ENCODE results near the gene ZNF84.

DNA sequence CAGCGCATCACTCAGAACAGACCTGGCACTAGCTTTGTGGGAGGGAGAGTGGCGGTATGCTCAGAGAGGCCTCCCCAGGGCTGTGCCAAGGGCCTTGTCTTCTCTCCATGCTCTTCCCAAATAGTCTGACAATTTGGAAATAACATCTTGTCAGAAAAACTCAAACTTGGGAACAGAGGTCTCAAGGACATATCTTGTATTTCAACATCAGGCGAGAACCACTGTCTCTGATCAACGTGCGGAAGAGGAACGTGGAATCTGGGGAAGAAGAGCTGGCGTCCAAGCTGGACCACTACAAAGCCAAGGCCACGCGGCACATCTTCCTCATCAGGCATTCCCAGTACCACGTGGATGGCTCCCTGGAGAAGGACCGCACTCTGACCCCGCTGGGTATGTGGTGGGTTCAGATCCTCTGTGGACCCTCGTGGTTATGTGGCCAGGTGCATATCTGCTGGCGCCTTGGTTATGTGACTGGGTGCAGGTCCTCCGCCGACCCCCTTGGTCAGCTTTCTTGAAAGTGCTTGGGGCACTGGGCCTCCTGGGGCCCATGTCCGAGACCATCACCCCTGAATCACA, 4.1 kb downstream of the PGAM5 start:
- PRO-cap, result no peak

DNA sequence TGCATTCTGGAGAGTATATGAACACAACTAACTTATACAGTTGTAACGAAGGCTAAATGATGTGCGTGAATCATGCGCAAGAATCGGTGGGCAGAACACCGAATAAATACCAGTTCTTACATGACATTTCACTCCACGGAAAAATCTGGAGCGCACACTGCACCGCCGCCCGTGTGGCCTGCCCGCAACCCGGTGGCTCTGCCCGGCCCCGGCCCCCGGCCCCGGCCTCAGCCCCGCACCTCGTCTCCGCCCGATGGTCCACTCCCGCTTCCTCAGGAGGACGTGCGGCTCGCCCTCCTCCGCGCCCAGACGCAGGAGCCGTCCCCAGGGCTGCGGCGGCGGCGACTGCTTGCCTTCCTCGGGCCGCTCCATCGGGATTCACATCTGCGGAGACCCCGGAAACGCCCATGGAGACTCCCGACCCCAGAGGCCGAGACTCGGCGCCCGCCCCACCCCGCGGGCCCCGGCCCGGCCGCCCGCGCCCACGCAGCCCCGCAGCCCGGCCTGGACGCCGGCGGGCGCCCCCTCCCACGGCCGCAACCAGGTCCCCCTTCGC, 370 bp downstream of the CHFR start:
- PRO-cap, result unidirectional peak, minus-strand start at position 387 of the sequence

GRCh38 chr12:132989358-132990077, 3.4 kb downstream of the ZNF26 start:
- PRO-cap, result no peak

GRCh38 chr12:133010877-133011606, 24.9 kb downstream of the ZNF26 start:
- PRO-cap, result no peak

DNA sequence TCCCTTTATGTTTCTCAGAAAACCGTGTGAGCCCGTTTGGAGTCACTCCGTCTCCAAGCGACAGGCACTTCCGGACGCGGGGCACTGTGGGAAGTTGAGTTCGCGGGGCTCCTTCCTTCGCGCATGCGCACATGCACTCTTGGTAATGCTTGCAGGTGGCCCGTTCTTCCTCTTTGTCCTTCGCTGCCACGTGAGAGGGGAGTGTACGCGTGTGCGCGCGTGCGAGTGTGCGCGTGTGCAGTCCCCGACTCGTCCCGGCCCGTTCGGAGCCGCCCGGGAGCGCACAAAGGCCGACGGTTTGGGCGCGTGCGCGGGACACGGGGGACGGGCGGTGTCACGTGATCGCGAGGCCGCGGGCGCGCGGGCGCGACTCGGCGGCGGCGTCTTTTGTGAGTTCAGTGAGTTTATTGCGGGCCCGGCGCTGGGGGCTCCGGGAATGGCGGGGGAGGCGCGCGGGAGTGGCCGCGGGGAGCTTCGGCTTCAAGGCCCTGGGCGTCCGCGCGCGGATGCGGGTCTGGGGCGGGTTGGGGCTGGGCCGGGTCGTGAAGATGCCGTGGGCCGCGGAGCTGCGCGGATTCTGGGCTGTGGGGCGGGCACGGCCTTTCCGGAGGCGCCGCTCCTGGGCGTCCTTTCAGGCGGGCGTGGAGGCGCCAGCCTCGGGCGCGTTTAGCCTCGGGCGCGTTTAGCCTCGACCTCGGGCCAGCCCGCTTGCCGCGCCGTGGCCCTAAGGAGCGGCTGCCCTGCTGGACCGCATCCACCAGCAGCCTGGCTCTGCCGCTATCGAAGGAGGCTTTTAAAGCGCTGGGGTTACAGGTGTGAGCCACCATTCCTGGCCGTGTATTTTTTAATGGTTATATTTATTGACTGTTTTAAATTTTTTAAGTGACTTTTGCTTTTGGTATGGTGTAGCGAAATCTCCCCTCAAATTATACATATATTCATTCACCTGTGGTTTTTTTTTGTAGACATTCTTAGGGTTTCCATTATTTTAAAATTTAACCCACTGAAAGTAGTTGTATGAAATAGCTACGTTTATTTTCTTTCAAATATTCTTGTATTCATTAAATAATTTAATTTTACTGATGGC, at the start of gene ZNF84:
Gene ZNF84, plus strand, starts transcription at position 353 of the 1,087 bp plus-strand sequence.
- PRO-cap, result bidirectional peak, plus-strand start at position 352 of the sequence, minus-strand start at position 47 of the sequence; unidirectional peak, minus-strand start at position 768 of the sequence